Daoy (cell line): ENCODE measurements around a stretch of chr10.

DNA sequence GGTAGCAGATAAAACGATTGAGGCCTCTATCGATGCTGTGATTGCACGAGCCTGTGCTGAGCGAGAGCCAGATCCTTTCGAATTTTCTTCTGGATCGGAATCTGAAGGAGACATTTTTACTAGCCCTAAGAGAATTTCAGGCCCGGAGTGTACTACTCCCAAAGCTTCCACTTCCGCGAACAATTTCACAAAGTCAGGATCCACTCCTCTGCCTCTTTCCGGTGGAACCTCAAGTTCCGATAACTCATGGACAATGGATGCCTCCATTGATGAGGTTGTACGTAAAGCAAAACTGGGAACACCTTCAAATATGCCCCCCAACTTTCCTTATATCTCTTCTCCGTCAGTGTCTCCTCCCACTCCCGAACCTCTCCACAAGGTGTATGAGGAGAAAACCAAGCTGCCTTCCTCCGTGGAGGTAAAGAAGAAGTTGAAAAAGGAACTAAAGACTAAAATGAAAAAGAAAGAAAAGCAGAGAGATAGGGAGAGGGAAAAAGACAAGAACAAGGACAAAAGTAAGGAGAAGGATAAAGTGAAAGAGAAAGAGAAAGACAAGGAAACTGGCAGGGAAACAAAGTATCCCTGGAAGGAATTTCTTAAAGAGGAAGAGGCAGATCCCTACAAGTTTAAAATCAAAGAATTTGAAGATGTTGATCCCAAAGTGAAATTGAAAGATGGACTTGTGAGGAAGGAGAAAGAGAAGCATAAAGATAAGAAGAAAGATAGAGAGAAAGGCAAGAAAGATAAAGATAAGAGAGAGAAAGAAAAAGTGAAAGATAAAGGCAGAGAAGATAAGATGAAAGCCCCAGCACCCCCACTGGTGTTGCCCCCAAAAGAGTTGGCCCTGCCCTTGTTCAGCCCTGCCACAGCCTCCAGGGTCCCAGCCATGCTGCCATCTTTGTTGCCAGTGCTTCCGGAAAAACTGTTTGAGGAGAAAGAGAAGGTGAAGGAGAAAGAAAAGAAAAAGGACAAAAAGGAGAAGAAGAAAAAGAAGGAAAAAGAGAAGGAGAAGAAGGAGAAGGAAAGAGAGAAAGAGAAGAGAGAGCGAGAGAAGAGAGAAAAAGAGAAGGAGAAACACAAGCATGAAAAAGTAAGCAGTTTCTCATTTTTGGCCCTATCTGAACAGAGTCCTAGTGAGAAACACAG, 89.5 kb upstream of the GATA3 start:
- RAMPAGE, long total RNA: no peak

DNA sequence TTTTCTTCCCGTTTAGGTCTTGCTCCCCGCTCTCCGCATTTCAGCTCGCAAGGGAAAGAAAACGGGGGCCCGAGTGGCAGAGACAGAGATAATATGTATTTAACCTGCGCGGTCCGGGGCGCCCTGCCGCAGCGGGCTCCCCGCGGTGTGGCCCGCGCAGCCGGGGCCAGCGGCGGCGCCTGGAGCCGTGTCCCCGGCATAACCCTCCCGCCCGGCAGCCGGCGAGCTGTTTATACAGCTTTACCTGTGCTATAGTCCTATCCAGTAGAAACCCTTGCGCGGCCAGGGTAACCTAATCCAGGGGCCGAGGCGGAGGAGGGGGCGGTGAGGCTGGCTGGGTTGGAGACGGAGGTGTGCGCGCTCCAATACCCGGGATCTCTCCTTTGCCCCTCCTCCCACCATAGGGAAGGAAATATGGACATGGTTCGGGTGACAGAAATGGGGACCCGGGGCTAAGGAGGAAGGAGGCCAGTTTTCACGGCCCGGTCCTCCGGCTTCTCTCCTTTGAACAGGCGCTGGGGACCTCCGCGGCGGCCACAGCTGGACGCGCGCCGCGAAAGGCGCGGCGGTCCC, 5.0 kb upstream of the GATA3 start:
- RAMPAGE, long total RNA: no peak

DNA sequence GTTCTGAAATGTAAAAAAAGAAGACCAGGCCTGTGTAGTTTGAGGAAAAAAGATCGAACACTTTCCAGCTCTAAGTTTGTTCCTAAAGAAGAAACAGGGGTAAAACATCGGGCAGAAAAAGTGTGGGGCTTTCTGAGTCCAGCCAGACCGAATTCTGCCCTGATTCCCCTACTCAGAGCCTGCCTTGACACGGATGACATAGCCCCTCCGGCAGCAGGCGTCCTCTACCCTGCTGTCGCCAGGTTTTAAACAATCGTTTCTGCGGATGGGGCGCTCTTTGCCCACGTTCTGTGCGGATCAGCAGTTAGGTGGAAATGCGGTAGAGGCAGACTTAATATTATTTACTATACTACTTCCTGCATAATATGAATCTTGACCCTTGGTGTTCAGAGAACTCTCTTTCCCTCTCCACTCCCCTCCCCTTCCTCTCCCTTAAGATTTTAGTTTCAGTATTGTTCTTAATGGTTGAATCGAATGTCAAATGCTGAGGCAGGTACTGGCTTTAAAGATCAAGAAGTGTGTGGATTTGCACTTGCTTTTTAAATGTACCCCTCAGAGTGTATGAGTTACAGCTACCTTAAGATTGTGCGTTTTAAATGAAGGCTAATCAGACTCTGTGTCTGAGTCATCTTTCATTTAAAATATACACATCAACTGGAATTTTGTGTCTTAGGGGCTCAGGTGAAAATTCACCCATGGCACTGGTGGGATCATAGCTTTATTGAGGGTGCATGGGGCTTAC, 2.5 kb downstream of the GATA3 start:
- RAMPAGE, long total RNA: no peak

DNA sequence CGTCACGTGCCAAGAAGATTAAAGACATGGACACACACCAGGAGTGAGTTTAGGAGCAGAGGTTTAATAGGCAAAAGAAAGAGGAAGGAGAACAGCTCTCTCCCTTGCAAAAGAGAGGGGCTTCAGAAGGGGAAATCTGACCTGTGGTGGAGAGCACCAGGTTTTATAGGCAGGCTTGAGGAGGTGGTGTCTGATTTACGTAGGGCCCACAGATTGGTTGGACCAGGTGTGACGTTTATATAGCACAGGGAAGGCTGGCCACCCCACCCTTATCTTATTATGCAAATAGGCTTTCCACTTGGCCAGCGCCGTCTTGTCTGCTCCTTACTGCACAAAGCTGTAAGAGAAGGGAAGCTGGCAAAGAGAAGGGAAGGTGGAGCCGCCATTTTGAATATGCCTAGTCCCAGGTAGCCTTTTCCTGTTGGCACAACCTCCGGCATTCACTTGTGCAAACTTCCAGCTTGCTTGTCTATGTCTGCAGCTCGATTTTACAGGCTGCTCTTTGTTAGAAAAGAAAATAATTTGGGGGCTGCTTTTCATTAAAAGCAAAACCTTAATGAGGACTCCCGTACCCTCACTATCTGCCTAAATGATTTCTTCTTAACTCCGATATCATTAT, 221.4 kb downstream of the GATA3 start:
- RAMPAGE, long total RNA: no peak

- RAMPAGE, long total RNA: no peak
Observed at GRCh38 chr10:8404535-8405195, 350.2 kb downstream of the GATA3 start.

DNA sequence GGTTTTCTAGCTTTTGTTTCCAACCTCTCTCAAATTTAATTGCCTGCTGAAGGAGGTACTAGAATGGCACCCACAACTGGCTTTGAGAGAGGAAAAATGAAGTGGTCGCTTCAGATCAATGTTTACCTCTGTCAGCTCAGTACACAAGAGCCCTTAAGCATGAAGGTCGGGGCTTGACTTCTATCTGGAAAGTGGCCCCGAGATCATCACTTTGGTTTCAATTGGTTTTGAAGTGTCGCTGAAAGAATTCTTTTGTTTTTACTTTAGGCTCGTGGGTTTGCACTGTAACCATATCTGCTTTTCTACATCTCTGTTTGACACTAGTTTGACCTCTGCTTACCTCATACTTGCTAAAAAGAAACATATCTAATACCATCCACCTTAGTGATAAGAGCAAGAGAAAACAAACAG, 361.7 kb downstream of the GATA3 start:
- RAMPAGE, long total RNA: no peak

DNA sequence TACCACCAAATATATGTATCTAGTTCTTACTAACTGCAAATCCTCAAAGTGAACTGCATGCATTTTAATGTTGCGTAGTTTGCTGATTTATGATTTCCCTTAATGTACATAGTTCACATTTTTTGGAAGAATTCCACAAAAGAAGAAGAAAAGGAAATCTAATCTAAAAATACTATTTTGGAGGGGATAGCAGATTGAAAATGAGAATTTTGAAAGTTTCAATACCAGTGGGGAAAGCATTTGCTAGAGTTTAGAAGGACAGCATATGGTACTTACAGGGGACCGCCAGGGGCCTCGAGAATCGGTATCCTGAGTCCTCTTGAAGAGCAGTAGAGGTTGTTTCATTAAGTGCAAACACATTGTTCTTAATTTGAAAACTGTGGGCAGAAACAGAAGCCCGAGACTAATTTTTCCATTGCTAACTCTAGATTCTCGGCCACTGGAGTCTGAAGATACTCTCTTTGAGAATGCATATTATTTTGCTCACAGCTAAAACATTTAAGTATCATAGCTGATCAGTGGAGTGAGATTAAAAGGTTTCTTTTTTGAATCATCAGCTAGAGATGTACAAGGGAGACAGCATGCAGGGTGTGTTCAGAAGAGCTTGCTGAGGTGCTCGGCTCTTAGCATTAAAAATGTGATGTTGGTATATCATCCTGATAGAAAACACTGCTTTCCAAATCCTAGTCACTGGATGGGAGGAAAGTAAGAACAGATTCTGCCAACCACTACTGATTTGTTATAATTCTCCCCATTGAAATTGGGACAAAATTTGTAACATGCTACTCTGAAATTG, 964.1 kb downstream of the GATA3 start:
- RAMPAGE, long total RNA: no peak

DNA sequence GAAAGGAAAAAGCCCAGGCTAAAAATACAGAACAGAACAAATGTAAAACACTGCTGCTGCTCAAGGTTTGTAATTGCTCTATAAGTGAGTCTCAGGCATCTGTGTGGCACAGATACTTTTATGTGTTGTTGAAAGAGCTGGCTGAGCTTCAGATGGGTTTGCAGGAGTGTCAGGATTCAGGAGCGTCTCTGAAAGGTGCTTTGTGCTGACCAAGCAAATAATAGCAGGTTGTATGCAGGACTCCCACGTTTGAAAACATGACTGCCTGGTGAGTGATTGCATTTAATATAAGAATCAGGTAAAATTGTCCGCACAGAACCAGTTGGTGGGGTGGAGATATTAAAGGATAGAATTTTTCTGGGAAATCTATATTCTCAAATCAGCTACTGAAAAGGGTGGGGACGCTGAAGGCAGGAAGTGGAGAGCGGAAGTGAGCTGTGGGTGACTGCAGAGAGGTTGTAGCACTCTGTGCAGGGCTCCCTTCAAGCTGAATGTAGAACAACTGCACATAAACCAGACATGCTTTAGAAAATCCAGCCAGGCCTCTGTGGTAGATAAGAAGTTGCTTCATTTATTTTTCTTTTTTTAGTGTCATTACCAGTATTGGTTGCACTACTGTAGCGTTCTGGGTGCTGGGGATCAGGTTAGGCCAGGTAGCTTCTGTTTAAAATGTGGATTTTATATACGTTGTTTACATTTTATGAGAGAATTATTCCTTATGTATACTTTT, 127.7 kb downstream of the CELF2 start:
- RAMPAGE, long total RNA: no peak

- RAMPAGE, long total RNA: no peak
Observed at GRCh38 chr10:11166777-11167810, 149.4 kb downstream of the CELF2 start.

GRCh38 chr10:11183948-11184449, 166.3 kb downstream of the CELF2 start:
- RAMPAGE, long total RNA: no peak

- RAMPAGE, long total RNA: no peak
Observed at GRCh38 chr10:11193284-11193686, 175.6 kb downstream of the CELF2 start.

DNA sequence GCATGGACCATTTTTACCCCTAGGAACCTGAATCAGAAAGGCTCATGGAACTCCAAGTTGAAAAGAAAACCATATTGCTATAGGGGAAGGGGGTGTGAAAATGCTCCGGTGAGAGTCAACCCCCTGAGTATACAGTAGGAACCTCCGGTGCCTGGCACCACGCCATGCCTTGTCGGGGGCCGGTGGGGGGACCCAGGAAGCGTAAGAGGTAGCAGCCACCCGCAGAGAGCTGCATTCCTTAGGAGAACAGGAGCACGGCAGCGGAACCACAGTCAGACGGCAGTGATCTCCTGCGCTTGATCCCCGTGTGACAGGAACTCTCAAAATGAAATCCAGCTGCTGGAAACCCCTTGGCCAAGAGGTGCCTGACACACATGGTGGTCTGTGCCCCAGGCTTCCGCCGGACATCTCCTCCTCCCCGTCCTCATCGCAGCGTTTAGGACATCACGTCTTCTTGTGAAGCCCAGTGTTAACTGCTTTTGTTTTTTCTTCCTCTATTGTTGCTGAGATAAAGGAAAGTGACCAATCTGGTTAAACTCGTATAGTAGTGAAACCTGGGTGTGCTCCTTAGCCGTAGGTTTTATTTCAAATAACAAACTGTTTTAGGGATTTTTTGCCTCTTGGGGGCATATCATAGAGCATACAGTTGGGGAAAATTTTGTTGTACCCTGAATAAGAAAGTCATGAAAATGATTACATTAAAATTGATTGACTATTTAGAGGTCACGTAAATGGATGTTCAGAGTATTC, 186.9 kb downstream of the CELF2 start:
- RAMPAGE, long total RNA: no peak

DNA sequence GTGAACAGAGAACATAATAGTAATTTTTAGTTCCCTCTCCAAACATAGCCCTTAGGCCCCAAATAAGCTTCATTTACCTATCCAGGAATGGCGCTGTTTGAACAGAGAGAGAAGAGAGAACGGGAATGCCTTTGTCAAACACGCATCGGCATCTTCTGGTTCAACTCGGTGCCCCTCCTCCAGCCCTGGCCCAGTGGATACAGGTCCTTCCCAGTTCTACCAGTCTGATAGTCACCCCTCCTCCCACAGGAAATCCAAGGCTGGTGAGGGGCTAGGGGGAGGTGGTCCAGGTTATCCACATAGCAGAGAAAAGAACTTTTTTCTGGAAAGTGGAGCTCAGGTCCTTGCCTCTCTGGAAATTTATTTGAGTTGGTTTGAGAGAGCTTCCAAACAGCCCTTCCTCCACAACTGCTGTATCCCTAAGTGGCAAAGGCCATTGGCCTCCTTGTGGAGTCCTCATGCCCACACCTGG, 287.3 kb downstream of the CELF2 start:
- RAMPAGE, long total RNA: no peak

GRCh38 chr10:11454161-11455610, 156.8 kb downstream of the USP6NL start:
- RAMPAGE, long total RNA: no peak

GRCh38 chr10:11561346-11561949, 50.0 kb downstream of the USP6NL start:
- RAMPAGE, long total RNA: no peak

GRCh38 chr10:11596616-11597648, 14.5 kb downstream of the USP6NL start:
- RAMPAGE, long total RNA: no peak

GRCh38 chr10:11607864-11608757, 3.3 kb downstream of the USP6NL start:
- RAMPAGE, long total RNA: no peak

- RAMPAGE, long total RNA: no peak
Observed at GRCh38 chr10:11683296-11684026, 58.7 kb upstream of the ECHDC3 start.

- RAMPAGE, long total RNA: no peak
Observed at GRCh38 chr10:11757107-11758137, 15.2 kb downstream of the ECHDC3 start.

DNA sequence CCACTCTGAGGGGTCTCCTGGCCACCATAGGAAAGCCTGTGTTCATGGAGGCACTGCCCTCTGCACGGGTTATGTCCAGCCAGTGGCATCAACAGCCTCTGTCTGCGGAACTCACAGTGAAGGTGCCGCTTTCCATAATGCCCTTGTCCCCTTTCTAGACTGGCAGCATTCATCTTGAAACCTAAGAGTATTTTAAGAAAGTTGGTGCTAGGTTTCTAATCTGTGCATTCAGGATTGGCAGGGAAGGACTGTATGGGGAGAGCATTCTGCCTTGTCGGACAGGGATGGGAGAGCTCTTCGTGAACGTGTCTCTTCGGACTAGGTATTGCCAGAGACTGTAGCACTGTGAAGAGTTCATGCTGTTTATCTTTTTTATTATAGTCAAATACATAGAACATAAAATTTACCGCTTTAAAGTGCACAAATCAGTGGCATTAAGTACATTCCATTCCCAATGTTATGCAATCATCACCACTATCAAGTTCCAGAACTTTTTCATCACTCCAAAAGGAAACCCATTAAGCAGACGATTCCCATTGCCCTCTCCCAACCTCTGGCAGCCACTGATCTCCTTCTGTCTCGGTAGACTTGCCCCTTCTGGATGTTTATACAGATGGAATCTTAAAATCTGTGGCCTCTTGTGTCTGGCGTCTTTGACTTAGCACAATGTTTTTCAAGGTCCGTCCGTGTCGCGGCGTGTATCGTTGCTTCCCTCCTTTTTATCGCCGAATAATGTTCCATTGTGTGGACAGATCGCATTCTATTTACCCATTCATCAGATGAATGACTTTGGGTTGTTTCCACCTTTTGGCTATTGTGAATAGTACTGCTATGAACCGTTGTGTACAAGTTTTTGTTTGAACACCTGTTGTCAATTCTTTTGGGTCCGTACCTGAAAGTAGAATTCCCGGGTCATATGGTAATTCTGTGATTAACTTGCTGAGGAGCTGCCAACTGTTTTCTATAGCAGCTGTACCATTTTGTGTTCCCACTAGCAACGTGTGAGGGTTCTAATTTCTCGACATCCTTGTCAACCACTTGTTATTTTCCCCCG, 2.7 kb downstream of the PROSER2 start:
- RAMPAGE, long total RNA: no peak